Left lung (tissue), 1 donor: ENCODE data around the gene ZNF618.

- PRO-cap: unidirectional peak, plus-strand start at chr9:113523764
These were observed 59.9 kb downstream of the RGS3 start for GRCh38 chr9:113523062-113524236.

DNA sequence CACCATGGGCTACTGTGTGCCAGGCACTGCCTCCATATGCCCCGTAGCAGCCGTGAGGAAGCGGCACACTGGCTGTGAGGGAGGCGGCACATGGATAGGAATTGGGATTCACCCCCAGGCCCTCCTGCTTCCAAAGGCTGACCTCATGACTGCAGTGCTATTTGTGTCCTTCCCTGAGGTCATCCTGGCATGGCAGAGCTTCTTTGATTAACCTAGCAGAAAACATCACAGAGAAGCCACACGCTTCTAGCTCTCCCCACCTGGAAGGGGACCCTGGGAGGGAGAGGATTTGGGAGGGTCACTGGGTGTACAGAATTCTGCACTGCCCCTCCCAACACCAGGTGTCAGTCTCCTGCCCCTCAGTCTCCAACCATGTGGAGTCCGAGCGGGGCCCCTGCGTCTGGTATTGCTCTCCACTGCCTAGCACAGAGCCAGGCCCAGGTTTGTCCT lies 109.9 kb downstream of the RGS3 start:
- PRO-cap: no peak

DNA sequence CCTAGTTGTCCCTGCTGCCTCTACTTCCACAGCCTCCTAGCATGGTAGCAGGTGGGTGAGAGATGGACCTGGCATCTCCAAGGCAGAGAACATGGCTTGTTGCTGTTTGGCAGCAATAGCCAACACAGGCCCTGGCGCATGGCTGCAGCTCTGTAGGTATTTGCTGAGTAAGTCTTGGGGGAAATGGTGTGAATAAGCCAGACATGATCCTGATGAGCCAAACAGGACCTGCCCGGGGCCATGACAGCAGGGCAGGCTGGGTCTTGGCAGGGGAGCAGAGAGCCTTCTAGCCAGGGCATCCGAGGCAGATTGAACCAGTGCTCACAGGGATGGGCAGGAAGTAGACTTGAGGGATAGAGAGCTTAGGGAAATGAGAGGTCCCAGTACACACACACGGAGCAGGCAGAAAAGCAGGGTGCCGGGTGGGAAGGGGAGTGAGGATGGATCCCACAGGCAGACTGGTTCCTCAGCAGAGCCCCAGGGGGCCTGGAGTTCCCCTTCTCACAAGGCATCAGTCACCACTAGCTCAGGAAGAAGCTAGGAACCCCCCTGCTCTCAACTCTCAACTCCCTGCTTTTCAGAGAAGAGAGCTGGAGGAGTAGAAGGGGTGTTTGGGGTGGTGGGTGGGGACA lies 111.0 kb downstream of the RGS3 start:
- PRO-cap: no peak

- PRO-cap: no peak
These were observed 119.7 kb downstream of the RGS3 start for GRCh38 chr9:113583216-113583611.

- PRO-cap: no peak
These were observed 138.6 kb downstream of the RGS3 start for GRCh38 chr9:113602016-113602566.

DNA sequence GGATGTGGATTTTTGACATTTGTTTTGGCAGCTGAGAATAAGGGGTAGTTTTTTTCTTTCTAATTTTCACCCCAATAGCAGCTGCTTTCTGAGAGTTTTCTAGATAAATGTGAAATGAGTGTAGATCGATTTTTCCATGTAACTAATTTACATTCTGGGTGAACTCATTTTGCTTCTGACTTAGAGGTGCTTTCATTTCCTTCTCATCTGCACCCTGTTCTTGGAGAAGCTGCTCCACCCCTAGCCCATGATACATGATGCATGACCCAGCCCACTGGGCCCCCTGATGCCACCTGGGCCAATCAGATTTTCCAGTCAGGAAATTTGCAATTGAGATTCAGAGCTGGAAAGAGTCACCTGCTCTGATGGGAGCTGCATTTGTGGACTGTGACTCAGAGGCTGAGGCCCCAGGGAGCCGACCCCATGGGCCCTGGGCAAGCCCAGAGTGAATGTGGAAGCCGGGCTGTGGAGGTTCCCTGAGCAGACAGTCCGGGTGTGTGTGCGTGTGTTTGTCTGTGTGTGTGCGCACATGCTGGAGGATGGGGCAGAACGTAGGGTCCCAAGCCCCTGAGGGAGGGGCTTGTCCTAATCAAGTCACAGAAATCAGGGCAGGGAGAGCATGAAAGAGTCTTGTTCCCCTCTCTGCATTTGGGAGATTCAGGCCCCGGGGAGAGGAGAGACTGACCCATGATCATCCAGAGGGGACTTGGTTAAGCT lies 159.4 kb downstream of the RGS3 start:
- PRO-cap: no peak

- PRO-cap: no peak
These were observed 191.8 kb downstream of the RGS3 start for GRCh38 chr9:113655305-113655761.

GRCh38 chr9:113875630-113876635 lies at the start of gene ZNF618:
TSS of gene ZNF618 (plus strand) at chr9:113876309.
- PRO-cap: bidirectional peak, plus-strand start at chr9:113876052, minus-strand start at chr9:113876024; bidirectional peak, plus-strand start at chr9:113876345, minus-strand start at chr9:113876340

GRCh38 chr9:113910062-113910665 lies 34.1 kb downstream of the ZNF618 start:
- PRO-cap: unidirectional peak, plus-strand start at chr9:113910506

- PRO-cap: no peak
These were observed 4.5 kb upstream of the AMBP start for GRCh38 chr9:114082435-114083069.

DNA sequence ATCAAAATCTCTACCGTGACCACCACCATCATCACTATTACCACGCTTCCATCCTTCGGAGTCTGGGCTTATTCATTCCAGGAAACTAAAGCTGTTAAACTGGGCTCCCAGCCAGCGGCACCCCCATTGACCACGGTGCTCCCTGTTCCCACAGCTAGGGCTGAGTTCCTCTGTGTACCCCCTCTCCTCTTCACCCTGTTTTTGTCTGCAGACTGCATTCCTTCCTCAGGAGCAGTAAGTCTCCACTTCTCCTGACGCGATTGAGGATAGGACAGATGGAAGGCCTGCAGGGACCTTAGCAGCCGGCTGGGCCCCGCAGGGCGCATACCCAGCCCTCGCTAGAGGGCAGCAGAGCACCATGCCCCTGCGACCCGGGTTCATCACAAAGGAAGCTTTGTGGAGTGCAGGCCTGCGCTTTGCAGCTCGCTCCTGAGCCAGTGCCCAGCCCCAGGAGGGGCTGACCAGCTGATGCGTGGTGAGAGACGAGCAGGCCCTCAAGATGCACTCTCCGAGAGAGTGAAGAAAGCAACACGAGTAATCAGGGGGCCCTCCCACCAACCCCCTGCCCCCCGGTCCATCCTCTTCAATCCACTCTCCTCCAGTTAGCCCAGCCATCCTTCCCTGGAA lies 8.8 kb upstream of the KIF12 start:
- PRO-cap: no peak

DNA sequence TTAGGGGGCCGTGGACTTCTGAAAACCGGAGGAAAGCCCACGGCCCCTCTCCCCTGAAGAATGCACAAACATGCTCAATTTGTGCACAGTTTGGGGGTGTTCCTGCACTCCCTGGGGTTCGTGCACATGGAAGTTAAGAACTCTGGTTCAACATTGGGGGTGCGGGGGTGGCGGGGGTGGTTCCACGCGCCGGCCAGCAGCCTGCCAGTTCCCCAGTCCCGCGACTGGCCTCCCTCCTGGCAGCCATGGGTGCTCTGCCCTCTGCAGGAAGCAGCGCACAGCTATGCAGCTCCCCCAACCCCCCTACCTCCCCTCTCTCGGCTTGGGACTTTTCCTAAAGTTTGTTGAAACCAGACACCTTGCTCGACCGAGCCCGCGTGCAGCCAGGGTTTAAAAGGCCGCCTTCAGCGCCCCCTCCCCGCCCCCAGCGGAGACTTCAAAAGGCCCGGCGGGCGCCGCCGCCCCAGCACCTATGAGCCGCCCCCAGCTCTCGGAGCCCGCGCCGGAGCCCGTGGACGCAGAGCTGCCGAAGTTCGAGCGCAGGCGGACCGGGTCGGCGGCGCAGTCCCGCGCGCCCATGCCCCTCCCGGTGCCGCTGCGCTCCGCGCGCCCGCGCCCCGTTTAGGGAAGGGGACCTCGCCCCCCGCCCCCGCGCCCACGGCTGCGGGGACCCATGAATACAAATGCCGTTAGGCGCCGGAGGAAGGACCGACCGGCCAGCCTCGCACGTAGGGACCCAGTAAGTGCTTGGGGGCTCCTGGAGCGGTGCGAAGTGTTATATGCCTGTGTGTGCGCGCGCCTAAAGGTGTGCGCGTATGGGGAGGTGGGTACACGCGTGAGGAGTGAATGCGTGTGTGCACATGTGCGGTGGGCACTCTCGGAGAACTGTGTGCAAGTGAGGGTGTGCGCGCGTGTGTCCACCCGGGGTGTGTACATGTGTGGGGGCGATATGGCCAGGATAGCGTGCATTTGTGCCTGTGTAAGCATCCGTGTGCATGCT lies 1.4 kb upstream of the COL27A1 start:
- PRO-cap: no peak

GRCh38 chr9:114163266-114164173 lies 8.2 kb downstream of the COL27A1 start:
- PRO-cap: no peak

DNA sequence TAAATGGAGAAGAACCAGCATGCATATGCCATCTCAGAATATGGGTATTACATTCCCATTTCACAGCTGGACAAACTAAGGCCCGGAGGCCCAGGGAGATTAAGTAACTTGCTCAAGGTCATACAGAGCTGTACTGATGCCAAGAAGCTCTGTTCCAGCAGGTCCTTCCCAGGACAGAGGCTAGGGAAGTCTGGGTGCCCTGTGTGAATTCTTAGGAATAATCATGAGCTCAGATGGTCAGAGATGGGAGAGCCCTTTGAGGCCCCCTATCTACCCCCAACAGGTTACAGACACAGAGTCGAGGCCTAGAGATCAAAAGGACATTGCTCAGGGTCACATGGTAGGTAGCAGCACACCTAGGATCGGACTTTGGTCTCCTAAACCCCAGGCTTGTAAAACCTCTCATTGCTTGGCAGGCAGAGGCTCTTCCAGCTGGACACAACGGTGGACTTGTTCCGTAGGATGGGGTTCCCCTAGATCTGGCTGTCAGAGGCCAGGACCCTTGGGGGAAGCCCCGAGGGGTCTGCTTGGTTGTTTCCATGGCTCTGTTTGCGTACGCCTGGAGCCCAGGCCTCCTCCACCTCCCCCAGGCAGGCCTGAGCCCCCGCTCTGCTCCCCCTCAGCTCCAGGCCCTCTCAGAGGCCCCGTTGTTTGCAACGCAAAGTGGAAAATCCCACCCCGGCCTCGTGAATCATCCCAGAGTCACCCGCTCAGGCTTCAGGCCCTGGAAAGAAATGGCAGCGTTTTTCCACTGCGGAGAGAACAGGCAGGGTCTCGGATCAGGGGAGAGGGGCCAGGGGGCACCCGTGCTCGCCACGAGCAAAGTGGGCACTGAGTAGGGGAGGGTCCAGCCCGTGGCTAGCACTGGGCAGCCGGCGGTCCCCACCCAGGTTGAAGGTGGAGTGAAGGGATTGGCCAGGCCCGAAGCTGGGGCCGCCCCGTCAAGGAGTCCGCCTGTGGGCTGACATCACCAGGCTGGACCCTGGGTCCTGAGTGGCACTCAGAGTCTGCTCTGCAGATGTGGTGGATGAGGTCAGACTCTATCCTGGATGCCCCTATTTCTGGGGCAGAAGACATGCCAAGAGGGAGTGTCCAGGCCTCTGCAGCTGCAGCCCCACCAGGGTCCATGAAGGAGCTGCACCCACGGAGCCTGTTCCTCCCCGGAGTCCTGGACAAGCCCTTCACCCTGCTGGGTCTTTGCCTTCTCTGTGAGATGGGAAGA lies 19.7 kb downstream of the COL27A1 start:
- PRO-cap: no peak

DNA sequence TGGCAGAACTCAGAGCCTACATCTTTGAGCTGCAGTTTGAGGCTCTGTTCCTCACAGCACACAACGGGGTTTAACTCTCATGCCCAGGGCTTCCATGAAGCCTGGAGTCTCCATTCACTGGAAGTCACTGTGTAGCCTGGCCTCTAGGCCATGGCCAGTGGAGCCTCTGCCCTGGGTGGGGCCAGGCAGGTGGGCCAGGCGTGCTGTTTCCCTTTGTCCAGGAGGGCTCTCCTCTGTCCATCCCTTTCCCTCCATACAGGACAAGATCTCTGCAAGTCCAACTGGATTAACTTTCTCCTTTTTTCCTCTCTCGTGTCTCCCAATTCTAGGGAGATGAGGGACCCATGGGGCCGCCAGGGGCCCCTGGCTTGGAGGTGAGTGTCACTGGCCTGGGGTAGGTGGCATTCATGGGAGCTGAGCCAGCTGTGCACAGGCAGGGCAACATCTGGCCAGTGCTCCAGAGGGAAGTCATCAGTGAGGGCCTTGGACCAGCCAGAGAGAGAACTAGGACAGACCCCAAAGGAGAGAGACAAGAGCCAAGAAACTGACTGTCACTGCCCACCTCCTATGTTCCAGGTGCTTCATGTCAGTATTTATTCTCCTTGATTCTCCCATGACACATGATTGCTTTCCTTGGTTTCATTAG lies 80.9 kb upstream of the ORM1 start:
- PRO-cap: no peak

DNA sequence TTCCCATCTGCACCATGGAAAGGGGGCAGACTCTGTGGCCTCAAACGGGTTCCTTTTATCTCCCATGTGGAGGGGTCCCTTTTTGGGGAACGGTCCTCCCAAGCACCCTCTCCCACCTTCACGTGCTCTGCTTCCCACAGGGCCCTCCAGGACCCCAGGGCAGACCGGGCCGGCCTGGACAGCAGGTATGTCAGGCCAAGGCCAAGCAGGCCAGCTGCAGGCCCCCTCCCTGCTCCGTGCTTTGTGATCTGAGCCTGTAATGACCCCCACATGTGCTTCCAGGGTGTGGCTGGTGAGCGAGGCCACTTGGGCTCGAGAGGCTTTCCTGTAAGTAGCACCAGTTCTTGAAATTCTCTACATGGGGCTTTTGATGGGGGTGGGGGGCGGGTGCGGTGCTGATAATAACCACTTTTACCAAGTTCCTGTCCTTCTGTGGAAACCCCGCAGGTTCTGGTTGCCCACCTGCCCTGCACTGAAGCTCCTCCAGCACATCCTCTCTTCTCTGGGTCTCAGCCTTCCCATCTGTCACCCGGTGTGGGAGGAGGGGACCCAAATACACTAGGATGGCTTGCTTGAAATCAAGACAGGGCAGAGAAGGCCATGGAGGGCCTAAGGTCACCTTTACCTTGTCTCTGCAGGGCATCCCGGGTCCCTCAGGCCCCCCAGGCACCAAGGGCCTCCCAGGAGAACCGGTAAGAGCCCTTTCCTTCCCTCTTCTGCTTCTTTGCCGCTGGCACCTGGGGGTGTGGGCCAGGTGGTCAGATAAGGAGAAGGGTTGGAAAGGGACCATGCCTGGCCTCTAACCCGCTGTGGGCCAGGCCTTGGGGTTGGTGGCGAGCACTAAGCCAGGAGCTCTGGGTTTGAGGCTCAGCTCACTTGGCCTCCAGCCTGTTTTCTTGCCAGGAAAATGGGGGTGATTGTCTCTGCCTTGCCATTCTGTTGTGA lies 57.8 kb upstream of the ORM1 start:
- PRO-cap: no peak

- PRO-cap: no peak
These were observed 10.6 kb downstream of the ORM2 start for GRCh38 chr9:114340056-114340902.

DNA sequence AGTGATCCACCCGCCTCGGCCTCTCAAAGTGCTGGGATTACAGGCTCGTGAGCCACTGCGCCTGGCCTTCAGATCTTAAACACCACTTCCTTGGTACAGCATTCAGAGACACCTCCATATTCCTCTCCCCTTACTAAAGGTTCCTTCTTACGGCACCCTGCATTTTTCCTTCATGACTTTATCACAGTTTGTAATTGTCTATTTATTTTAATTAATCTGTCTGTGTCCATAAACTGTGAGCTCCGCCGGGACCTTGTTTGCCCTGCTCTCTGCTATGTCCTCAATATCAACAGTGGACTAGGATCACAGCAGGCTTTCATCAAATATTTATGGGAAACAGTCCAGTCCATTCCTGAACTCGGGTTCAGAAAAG lies 697 bp upstream of the ATP6V1G1 start:
- PRO-cap: no peak

DNA sequence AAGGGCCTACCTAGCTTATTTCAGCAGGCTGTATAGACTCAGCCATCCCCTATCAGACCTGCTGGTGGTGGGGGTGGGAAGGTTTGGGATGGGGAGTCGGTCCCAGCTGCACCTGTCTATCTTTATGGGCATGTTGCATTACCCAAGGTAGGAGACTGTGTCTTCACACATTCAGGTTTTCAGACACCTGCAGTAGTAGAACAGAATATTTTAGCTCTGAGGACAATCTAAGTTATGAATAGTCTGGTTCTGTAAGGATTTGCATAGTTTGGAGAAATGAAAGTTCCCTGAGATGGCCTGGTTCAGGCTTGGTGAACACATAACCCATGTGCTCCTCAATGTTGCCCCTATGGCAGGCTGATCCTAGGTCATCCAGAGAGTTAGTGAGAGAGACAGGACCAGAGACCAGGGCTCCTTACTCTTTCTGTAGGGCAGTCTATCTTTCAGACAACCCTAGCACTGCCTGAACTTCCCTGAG lies 20.8 kb downstream of the TNFSF8 start:
- PRO-cap: no peak

DNA sequence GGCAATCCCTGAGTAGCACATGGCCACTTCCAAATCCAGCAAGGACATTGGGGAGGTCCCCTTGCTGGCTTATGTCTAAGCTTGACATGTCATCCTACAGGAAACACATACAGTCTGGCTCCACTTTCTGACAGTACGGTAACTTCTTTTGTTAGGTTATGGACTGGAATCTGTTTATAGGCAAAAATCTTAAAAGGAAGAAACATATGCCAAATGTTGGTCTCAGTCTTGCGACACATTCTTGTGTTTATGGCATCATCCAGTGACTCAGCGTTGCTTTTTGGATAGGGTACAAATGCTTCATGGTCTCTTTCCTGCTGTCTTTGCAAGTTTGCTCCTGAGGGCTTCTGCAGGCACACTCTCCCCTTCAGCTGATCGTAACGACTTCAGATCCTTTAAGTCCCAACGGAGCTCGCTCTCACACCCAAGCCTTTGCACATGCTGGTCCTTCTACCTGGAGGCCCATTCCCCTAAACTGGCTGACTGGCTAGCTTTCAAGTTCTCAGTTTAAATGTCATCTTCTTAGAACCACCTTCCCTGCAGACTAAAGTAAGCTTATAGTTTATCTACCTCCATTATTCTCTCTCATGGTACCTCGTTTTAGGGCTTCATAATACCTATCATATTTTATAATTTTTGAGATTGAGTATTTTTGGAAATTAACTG lies 23.6 kb upstream of the TNFSF8 start:
- PRO-cap: unidirectional peak, plus-strand start at position 389 of the sequence